K562 (cell line): ENCODE measurements around a stretch of chr22.

- RAMPAGE, long total RNA, result no peak
- RRBS, result no CpG with 5 or more reads among the region's 7 CpGs
PRO-cap:
- standard, result no peak
- CoPRO, capped RNA only, 2 experiments, result no peak in any of the 2 experiments
- CoPRO, capped and uncapped RNA, 2 experiments, result no peak in any of the 2 experiments
- CoPRO, uncapped RNA only, 2 experiments, result peak in 2 of 2 experiments; most common plus-strand start chr22:21578549 (in 1)
CAGE:
- cytosol, long polyA plus RNA, result no peak
- long polyA plus RNA, result no peak
- nucleolus, long total RNA, result no peak
- nucleus, long polyA plus RNA, result no peak
These were observed 10.9 kb downstream of the UBE2L3 start for GRCh38 chr22:21578364-21578898.

DNA sequence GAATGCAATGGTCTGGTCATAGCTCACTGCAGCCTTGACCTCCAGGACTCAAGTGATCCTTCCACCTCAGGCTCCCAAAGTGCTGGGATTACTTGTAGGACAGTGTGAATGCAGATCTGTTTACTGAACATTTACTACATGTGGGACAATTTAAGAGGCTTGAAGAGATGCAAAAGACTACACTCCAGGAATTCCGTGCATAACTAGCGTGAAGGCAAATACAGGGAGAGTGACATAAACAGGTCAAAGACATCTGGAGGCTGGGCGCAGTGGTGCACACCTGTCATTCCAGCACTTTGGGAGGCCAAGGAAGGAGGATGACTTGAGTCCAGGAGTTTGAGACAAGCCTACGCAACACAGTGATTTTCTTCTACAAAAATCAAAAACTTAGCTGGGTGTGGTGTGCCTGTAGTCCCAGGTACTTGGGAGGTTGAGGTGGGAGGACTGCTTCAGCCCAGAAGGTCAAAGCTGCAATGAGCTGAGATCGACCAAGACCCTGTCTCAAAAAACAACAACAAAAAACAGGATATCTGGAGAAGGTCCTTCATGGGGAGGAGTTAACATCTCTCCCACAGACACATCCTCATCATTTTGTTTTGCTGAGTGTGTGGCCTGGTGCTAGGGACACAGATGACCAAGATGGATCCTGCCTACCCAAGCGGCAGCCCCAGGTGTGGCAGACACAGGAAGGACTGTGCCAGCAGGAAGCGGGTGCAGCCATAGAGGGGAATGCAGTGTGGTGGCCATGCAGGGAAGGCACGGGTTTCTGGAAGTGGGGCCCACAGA lies 33.9 kb downstream of the YPEL1 start:
- RAMPAGE, long total RNA, result no peak
- RRBS, result no CpG with 5 or more reads among the region's 8 CpGs
PRO-cap:
- standard, result unidirectional peak, plus-strand start at position 178 of the sequence; unidirectional peak, plus-strand start at position 245 of the sequence
- CoPRO, capped RNA only, 2 experiments, result no peak in any of the 2 experiments
- CoPRO, capped and uncapped RNA, 2 experiments, result peak in 1 of 2 experiments; most common plus-strand start position 516 of the sequence (in 1); most common minus-strand start position 393 of the sequence (in 1)
- CoPRO, uncapped RNA only, 2 experiments, result peak in 2 of 2 experiments; most common plus-strand start position 421 of the sequence (in 1); most common minus-strand start position 187 of the sequence (in 1)
CAGE:
- cytosol, long polyA plus RNA, result no peak
- long polyA plus RNA, result no peak
- nucleolus, long total RNA, result no peak
- nucleus, long polyA plus RNA, result no peak

DNA sequence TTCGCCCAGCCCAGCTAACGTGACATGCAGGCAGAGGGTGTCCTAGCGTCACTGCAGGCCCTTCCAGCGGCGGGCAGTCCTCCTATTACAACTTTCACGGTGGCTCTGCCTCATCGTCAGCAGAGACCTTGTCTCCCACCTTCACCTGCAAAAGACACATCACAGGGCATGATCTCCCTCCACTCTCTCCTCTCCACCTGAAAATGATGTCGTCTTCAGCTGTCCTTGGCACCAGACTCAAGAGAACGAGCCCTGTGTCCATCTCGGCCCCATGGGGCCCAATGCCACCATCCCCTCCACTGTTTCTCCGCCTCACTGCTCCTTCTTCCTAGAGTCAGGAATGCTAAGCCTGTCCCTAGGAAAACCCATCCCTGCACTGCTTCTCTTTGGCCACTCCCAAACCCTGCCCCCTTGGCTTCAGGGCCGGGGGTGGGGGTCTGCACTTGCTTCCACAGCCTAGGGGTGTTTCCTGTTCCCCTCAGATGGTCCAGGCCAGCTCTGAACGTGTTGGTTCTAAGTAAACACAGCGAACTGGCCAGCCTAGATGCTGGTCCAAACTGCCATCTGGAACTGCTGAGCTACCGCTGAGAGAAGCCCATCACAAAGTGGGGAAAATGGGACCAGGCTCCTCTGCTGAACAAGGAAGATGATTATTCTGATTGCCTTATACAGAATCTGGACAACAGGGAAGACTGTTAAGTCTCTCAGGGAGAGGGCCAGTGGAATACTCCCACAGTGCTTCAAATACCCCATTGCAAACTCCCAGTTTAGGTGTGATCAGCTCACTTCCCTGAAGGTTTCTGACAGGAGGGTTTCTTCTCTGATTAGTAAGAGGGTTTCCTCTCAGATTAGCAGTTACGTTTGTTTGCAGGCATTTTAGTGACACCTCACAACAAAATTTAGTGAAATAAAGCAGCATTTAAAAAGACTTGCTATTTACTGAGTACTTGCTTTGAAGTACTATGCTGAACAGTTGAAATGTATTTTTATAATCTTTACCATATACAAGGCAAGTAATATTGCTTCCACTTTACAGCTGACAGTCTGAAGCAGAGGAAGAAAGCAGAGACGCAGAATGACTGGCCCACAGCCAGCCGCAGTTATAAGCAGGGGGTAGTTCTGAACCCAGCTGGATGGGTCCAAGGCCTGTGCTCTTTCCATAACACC lies 23.5 kb upstream of the YPEL1 start:
- RAMPAGE, long total RNA, result no peak
- RRBS, result no CpG with 5 or more reads among the region's 18 CpGs
PRO-cap:
- standard, result unidirectional peak, minus-strand start at position 385 of the sequence
- CoPRO, capped RNA only, 2 experiments, result peak in 1 of 2 experiments; most common minus-strand start position 606 of the sequence (in 1)
- CoPRO, capped and uncapped RNA, 2 experiments, result peak in 1 of 2 experiments; most common minus-strand start position 98 of the sequence (in 1)
- CoPRO, uncapped RNA only, 2 experiments, result peak in 2 of 2 experiments; most common minus-strand start position 273 of the sequence (in 1)
CAGE:
- cytosol, long polyA plus RNA, result no peak
- long polyA plus RNA, result no peak
- nucleolus, long total RNA, result no peak
- nucleus, long polyA plus RNA, result no peak

GRCh38 chr22:21776906-21777436 lies 41.4 kb upstream of the YPEL1 start:
- RAMPAGE, long total RNA, result no peak
- RRBS, result no CpG with 5 or more reads among the region's 4 CpGs
PRO-cap:
- standard, result no peak
- CoPRO, capped RNA only, 2 experiments, result no peak in any of the 2 experiments
- CoPRO, capped and uncapped RNA, 2 experiments, result no peak in any of the 2 experiments
- CoPRO, uncapped RNA only, 2 experiments, result peak in 2 of 2 experiments; most common minus-strand start chr22:21777075 (in 1)
CAGE:
- cytosol, long polyA plus RNA, result no peak
- long polyA plus RNA, result no peak
- nucleolus, long total RNA, result no peak
- nucleus, long polyA plus RNA, result no peak

- RAMPAGE, long total RNA, result no peak
- RRBS, result no CpG with 5 or more reads among the region's 4 CpGs
PRO-cap:
- standard, result no peak
- CoPRO, capped RNA only, 2 experiments, result no peak in any of the 2 experiments
- CoPRO, capped and uncapped RNA, 2 experiments, result no peak in any of the 2 experiments
- CoPRO, uncapped RNA only, 2 experiments, result peak in 2 of 2 experiments; most common plus-strand start chr22:21816883 (in 1); most common minus-strand start chr22:21816144 (in 1)
CAGE:
- cytosol, long polyA plus RNA, result no peak
- long polyA plus RNA, result no peak
- nucleolus, long total RNA, result no peak
- nucleus, long polyA plus RNA, result no peak
These were observed 51.1 kb downstream of the MAPK1 start for GRCh38 chr22:21816105-21817025.

DNA sequence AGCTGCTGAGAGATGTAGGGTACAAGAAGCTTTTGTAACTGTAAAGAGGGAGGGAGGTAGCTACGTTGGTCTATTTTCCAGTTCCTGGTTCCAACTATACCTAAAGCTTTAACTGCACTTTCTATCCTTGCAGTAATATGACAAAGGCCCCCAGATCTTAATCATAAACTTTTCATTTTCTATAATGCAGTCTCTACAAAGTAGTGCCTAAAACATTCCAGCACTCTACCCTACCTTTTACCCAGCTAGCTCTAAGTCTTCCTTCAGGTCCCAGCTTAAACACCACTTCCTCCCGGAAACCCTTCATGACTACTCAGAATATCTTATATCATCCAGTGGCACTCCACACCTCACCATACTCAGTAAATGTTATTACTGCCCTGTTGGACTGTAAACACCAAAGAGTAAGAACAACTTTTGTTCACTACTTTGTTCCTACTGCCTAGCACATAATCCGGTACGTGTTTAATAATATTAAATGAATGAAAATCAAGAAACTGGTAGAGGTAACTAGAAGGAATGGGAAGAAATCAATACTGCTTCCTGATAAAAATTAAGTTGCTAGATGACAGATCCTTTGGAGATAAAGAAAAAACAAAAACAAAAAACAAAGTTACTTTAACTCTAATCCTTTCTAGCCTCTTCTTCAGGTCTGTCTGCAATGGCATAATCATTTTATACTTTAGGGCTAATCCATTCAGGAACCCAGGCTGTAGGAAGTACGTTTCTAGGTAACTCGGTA lies 9.0 kb downstream of the MAPK1 start:
- RAMPAGE, long total RNA, result no peak
- RRBS, result no CpG with 5 or more reads among the region's 6 CpGs
PRO-cap:
- standard, result no peak
- CoPRO, capped RNA only, 2 experiments, result no peak in any of the 2 experiments
- CoPRO, capped and uncapped RNA, 2 experiments, result no peak in any of the 2 experiments
- CoPRO, uncapped RNA only, 2 experiments, result peak in 2 of 2 experiments; most common minus-strand start position 320 of the sequence (in 1)
CAGE:
- cytosol, long polyA plus RNA, result no peak
- long polyA plus RNA, result no peak
- nucleolus, long total RNA, result no peak
- nucleus, long polyA plus RNA, result no peak

DNA sequence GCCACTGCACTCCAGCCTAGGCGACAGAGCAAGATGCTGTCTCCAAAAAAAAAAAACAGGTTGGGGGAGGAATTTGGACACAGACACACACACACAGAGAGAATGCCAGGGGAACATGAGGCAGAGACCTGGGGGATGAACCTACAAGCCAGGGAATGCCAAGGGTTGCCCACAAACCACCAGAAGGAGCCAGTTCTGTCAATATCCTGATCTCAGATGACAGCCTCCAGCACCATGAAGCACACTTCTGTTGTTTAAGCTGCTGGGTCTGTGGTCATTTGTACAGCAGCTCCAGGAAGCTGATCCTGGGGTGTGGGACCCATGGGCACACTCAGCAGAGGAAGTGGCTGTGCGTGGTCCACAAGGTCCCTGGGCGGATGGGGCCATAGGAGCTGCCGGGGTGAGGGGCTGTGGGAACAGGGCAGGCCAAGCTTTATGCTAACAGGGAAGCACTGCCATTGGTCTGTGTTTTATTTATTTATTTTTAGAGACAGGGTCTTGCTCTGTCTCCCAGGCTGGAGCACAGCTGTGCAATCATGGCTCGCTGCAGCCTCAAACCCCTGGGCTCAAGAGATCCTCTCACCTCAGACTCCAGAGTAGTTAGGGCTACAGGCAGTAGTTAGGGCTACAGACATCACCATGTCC lies 12.1 kb downstream of the PPM1F start:
- RAMPAGE, long total RNA, result no peak
- RRBS, result no CpG with 5 or more reads among the region's 5 CpGs
PRO-cap:
- standard, result no peak
- CoPRO, capped RNA only, 2 experiments, result no peak in any of the 2 experiments
- CoPRO, capped and uncapped RNA, 2 experiments, result no peak in any of the 2 experiments
- CoPRO, uncapped RNA only, 2 experiments, result peak in 1 of 2 experiments; most common plus-strand start position 477 of the sequence (in 1); most common minus-strand start position 476 of the sequence (in 1)
CAGE:
- cytosol, long polyA plus RNA, result no peak
- long polyA plus RNA, result no peak
- nucleolus, long total RNA, result no peak
- nucleus, long polyA plus RNA, result no peak

DNA sequence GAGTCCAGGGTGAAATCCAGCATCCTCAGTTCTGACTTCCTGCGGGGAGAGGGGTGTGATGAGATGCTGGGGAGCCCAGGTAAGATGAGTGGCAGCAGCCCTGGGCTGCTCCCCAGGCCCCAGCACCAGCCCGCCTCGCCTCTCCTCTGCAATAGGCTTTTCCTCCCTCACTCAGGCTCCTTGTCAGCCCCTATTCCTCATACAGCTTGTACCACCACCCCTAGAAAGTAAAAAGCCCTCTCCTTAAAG lies 12.1 kb upstream of the TOP3B start:
- RAMPAGE, long total RNA, result no peak
- RRBS, result no CpG with 5 or more reads among the region's 3 CpGs
PRO-cap:
- standard, result no peak
- CoPRO, capped RNA only, 2 experiments, result no peak in any of the 2 experiments
- CoPRO, capped and uncapped RNA, 2 experiments, result no peak in any of the 2 experiments
- CoPRO, uncapped RNA only, 2 experiments, result no peak in any of the 2 experiments
CAGE:
- cytosol, long polyA plus RNA, result no peak
- long polyA plus RNA, result no peak
- nucleolus, long total RNA, result no peak
- nucleus, long polyA plus RNA, result no peak

- RAMPAGE, long total RNA, result no peak
- RRBS, result no CpG with 5 or more reads among the region's 4 CpGs
PRO-cap:
- standard, result no peak
- CoPRO, capped RNA only, 2 experiments, result no peak in any of the 2 experiments
- CoPRO, capped and uncapped RNA, 2 experiments, result no peak in any of the 2 experiments
- CoPRO, uncapped RNA only, 2 experiments, result no peak in any of the 2 experiments
CAGE:
- cytosol, long polyA plus RNA, result no peak
- long polyA plus RNA, result no peak
- nucleolus, long total RNA, result no peak
- nucleus, long polyA plus RNA, result no peak
These were observed 43.1 kb upstream of the TOP3B start for GRCh38 chr22:22025455-22026250.

DNA sequence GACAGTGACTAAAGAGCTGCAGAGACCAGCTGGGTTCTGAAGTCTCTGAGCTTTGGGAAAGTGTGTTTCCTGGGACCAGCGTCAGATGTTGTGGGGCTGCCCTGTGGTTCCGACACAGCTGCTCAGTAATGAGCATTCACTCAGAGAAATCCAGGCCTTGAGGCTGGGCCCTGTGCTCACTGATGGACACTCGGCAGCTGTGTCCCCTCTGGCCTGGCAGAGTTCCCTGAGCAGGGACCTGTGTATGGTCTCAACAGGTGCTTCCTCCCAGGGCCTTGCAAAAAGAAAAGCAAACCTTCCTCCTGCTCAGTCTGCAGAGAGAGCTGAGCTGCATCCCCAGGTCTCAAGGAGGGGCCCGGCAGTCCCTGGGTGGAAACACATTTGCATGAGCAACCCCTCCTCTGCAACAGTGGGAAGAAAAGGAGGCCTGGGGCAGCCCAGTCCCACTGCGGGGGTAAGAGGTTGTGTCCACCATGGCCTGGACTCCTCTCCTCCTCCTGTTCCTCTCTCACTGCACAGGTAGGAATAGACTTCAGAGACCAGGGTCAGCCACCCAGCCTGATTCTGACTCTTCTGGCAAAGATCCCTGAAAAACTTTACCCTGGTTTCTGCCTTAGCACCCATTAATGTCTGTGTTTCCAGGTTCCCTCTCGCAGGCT lies 131.1 kb downstream of the VPREB1 start:
- RAMPAGE, long total RNA, result no peak
- RRBS, result no CpG with 5 or more reads among the region's 6 CpGs
PRO-cap:
- standard, result no peak
- CoPRO, capped RNA only, 2 experiments, result no peak in any of the 2 experiments
- CoPRO, capped and uncapped RNA, 2 experiments, result no peak in any of the 2 experiments
- CoPRO, uncapped RNA only, 2 experiments, result no peak in any of the 2 experiments
CAGE:
- cytosol, long polyA plus RNA, result no peak
- long polyA plus RNA, result no peak
- nucleolus, long total RNA, result no peak
- nucleus, long polyA plus RNA, result no peak

GRCh38 chr22:22394792-22395123 lies 113.8 kb downstream of the ZNF280B start:
- RAMPAGE, long total RNA, result no peak
- RRBS, result no CpG with 5 or more reads among the region's 1 CpG
PRO-cap:
- standard, result no peak
- CoPRO, capped RNA only, 2 experiments, result no peak in any of the 2 experiments
- CoPRO, capped and uncapped RNA, 2 experiments, result no peak in any of the 2 experiments
- CoPRO, uncapped RNA only, 2 experiments, result no peak in any of the 2 experiments
CAGE:
- cytosol, long polyA plus RNA, result no peak
- long polyA plus RNA, result no peak
- nucleolus, long total RNA, result no peak
- nucleus, long polyA plus RNA, result no peak

DNA sequence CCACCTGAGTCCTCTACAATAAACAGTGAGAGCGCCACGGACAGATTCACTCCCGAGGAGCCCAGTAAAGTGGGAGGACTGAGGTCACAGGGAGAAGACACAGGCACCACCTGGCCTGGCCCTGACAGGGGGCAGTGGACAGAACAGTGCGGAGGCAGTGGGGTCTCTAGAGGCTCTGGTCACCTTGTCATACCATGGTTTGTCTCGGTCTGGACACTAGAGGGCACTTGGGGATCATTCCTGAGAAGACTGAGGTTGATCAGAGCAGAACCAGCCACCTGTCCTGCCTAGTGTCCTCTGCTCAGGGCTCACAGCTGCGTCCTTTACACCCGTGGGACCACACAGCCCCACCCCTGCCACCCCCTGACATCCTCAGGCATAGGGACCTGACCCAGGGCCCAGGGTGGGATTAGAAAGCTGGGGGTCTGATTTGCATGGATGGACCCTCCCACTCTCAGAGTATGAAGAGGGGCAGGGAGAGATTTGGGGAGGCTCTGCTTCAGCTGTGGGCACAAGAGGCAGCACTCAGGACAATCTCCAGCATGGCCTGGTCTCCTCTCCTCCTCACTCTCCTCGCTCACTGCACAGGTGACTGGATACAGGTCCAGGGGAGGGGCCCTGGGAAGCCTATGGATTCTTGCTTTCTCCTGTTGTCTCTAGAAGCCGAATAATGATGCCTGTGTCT lies 99.1 kb downstream of the ZNF280B start:
- RAMPAGE, long total RNA, result no peak
- RRBS, result no CpG with 5 or more reads among the region's 9 CpGs
PRO-cap:
- standard, result no peak
- CoPRO, capped RNA only, 2 experiments, result no peak in any of the 2 experiments
- CoPRO, capped and uncapped RNA, 2 experiments, result no peak in any of the 2 experiments
- CoPRO, uncapped RNA only, 2 experiments, result no peak in any of the 2 experiments
CAGE:
- cytosol, long polyA plus RNA, result no peak
- long polyA plus RNA, result no peak
- nucleolus, long total RNA, result no peak
- nucleus, long polyA plus RNA, result no peak

DNA sequence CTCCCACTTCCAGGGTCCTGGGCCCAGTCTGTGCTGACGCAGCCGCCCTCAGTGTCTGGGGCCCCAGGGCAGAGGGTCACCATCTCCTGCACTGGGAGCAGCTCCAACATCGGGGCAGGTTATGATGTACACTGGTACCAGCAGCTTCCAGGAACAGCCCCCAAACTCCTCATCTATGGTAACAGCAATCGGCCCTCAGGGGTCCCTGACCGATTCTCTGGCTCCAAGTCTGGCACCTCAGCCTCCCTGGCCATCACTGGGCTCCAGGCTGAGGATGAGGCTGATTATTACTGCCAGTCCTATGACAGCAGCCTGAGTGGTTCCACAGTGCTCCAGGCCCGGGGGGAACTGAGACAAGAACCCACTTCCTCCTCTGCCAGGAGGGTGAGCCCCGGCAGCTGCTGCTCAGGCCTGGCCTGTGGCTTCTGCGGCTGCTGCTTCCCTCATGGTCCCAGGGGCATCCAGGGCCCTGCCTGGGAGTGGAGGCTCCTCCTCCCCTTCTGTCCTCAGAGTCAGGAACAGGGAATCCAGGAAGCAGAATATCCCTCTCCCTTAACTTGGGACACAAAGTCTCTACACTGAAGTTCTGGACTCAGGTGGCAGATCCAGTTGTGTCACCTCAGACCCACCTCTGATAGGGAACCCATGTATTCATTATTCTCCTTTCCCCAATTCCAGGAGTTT lies 98.4 kb downstream of the ZNF280B start:
- RAMPAGE, long total RNA, result no peak
- RRBS, result 7% methylated on average over 1 of the region's 8 CpGs
PRO-cap:
- standard, result no peak
- CoPRO, capped RNA only, 2 experiments, result no peak in any of the 2 experiments
- CoPRO, capped and uncapped RNA, 2 experiments, result no peak in any of the 2 experiments
- CoPRO, uncapped RNA only, 2 experiments, result no peak in any of the 2 experiments
CAGE:
- cytosol, long polyA plus RNA, result no peak
- long polyA plus RNA, result no peak
- nucleolus, long total RNA, result no peak
- nucleus, long polyA plus RNA, result no peak

DNA sequence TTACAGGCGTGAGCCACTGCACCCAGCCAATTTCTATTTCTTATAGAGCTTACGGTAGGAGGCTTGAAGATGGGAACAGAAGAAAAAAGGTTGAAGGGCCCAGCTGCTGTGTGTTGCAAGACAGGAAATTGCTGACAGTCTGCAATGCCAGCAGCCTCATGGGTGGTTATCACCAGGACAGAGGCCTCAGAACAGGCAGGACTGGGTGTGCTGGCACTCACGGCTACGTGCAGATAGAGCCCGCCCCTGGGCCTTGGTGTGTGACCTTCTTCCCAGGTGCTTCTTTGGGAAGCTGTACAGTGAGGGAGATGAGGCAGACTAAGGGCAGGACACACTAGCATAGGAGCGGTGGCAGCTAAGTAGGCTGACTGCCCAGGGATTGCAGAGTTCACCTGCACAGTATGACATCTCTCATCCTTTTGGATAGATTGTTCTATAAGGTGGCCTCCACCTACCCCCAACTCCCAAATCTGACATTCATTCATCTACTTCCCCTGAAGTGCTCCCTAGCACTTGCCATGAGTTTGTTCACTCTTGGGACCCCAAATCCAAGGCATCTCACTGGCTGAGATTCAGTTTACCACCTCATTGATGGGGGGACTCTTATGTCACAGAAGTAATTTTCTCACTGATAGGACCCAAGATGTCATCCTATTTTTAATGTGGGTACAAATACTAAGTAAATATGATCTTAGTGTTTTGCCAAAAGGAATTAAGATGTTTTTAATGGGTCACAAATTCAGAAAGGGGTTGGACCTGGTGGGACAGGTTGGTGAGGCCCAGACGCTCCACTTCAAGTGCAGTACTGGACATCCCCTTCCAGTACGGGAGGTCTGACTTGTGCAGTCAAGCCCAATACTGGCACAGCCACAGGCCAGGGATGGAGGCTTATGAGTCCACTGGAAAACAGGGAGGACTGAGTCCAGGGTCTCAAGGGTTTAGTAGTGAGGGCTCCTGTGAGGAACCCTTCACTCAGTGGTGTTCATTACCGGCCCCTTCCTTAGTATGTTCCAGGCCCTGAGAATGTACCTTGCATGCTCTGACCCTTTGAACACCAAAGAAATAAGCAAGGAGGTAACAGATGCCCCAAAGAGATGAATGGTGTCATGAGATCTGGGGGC lies 12.2 kb downstream of the PRAME start:
- RAMPAGE, long total RNA, result no peak
- RRBS, result no CpG with 5 or more reads among the region's 9 CpGs
PRO-cap:
- standard, result unidirectional peak, minus-strand start at position 89 of the sequence; unidirectional peak, minus-strand start at position 469 of the sequence
- CoPRO, capped RNA only, 2 experiments, result peak in 2 of 2 experiments; most common minus-strand start position 88 of the sequence (in 2)
- CoPRO, capped and uncapped RNA, 2 experiments, result peak in 2 of 2 experiments; most common plus-strand start position 797 of the sequence (in 1); most common minus-strand start position 174 of the sequence (in 1)
- CoPRO, uncapped RNA only, 2 experiments, result peak in 2 of 2 experiments; most common plus-strand start position 488 of the sequence (in 1); most common minus-strand start position 430 of the sequence (in 1)
CAGE:
- cytosol, long polyA plus RNA, result no peak
- long polyA plus RNA, result no peak
- nucleolus, long total RNA, result no peak
- nucleus, long polyA plus RNA, result no peak

DNA sequence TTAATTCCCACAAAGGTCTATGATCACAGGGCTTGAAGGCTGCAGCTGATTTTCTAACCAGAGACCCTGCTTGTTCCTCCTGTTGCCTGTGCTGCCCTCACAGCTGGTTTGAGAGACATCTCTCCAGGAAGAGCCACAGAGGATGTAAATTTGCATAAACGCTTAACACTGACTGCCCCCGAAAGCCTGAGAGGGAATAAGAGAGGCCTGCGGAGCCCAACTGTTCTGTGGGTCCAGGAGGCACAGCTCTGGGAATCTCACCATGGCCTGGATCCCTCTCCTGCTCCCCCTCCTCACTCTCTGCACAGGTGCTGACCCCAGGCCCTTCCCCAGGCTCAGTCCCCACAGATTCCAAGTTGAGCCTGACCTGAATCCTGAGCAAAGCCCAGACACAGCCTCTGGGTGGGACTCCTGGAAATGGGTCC lies 102.8 kb downstream of the GGTLC2 start:
- RAMPAGE, long total RNA, result no peak
- RRBS, result no CpG with 5 or more reads among the region's 3 CpGs
PRO-cap:
- standard, result no peak
- CoPRO, capped RNA only, 2 experiments, result no peak in any of the 2 experiments
- CoPRO, capped and uncapped RNA, 2 experiments, result no peak in any of the 2 experiments
- CoPRO, uncapped RNA only, 2 experiments, result no peak in any of the 2 experiments
CAGE:
- cytosol, long polyA plus RNA, result no peak
- long polyA plus RNA, result no peak
- nucleolus, long total RNA, result no peak
- nucleus, long polyA plus RNA, result no peak

DNA sequence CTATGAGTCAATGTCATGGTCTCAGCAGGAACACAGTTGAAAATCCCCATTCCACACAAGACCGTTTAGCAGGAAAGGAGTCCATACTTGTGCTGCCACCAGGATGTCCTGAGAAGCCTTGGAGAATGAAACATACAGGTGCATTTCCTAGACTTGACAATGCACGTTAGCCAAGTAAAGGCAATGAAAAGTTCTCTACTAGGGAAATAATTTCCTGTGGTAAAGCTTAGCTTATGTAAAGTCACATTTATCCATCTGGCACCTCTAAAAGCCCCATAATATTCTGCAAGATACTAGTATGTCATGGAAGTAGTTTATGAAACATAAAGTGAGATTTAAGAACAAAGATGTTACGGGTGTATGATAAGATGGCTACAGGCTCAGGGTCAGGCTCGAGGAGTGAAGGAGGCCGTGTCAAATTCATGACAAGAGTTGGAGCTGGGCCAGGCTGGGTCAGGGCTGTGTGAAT lies 14.5 kb downstream of the IGLL5 start:
- RAMPAGE, long total RNA, result no peak
- RRBS, result no CpG with 5 or more reads among the region's 5 CpGs
PRO-cap:
- standard, result no peak
- CoPRO, capped RNA only, 2 experiments, result no peak in any of the 2 experiments
- CoPRO, capped and uncapped RNA, 2 experiments, result no peak in any of the 2 experiments
- CoPRO, uncapped RNA only, 2 experiments, result no peak in any of the 2 experiments
CAGE:
- cytosol, long polyA plus RNA, result no peak
- long polyA plus RNA, result no peak
- nucleolus, long total RNA, result no peak
- nucleus, long polyA plus RNA, result no peak

DNA sequence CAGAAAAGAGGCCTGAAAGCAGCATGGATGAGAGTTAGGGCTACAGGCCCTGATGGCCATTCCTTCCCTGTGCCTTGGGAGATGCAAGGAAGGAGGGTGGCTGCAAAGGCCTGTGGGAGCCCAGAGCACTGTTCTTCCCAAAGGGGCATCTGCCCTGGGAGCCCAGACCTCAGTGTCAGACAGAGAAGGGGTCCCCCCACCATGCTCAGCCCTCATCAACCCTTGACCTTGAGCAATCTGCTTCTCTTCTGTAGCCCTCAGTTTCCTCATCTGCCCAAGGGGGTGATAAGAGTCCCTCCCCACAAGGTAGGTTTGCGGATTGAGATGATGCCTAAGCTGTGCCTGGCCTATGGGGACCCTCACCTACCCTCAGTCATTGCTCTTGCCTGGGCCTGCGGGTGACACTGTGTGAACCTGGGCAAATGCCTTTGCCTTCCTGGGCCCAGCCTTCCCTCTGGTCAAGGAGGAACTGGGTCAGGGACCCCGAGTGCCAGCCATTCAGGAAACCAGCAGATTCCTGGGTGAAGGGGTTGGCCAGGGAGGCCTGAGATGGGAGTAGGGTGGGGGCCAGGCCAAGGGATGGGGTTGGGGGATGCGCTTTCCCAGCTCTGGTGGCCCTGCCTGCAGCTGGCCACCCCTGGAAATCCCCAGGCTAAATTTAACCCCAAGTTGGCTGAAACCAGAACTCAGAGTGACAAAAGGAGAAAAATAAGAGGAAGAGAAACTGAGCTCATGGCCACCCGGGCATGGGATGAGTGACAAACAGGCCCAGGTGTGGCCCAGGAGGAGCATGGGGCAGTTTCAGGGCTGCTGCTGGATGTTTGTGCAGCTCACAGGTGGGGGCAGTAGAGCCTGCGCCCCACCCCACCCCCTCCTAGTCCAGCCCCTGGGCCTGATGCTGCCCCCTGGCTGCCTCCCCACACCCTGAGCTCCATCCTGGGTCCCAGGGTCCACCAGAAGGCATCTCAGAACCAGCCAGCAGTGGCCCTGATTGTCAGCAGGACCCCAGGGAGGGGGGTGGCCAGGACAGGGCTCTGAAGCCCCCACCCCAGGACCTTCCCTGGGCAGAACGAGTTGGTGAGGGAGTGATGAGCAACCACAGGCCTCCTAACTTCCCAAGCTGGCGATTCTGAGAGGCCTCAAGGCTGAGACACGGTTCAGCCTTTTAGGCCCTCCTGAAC lies 47.8 kb downstream of the IGLL5 start:
- RAMPAGE, long total RNA, result no peak
- RRBS, result no CpG with 5 or more reads among the region's 9 CpGs
PRO-cap:
- standard, result no peak
- CoPRO, capped RNA only, 2 experiments, result no peak in any of the 2 experiments
- CoPRO, capped and uncapped RNA, 2 experiments, result no peak in any of the 2 experiments
- CoPRO, uncapped RNA only, 2 experiments, result no peak in any of the 2 experiments
CAGE:
- cytosol, long polyA plus RNA, result no peak
- long polyA plus RNA, result no peak
- nucleolus, long total RNA, result no peak
- nucleus, long polyA plus RNA, result no peak